Tongue (tissue), 2 donors: Measurements from ENCODE around the genes CDH6 and DROSHA.

GRCh38 chr5:28062779-28063160 is 1024.4 kb upstream of the CDH9 start:
- RAMPAGE, long total RNA: no peak

- RAMPAGE, long total RNA: no peak
Measured at GRCh38 chr5:30345982-30346434, 847.5 kb upstream of the CDH6 start.

- RAMPAGE, long total RNA: no peak
Measured at GRCh38 chr5:31133284-31133984, 60.1 kb upstream of the CDH6 start.

- RAMPAGE, long total RNA: no peak
Measured at GRCh38 chr5:31193346-31193943, at the start of gene CDH6. Gene CDH6 (plus strand): TSS chr5:31193686.

DNA sequence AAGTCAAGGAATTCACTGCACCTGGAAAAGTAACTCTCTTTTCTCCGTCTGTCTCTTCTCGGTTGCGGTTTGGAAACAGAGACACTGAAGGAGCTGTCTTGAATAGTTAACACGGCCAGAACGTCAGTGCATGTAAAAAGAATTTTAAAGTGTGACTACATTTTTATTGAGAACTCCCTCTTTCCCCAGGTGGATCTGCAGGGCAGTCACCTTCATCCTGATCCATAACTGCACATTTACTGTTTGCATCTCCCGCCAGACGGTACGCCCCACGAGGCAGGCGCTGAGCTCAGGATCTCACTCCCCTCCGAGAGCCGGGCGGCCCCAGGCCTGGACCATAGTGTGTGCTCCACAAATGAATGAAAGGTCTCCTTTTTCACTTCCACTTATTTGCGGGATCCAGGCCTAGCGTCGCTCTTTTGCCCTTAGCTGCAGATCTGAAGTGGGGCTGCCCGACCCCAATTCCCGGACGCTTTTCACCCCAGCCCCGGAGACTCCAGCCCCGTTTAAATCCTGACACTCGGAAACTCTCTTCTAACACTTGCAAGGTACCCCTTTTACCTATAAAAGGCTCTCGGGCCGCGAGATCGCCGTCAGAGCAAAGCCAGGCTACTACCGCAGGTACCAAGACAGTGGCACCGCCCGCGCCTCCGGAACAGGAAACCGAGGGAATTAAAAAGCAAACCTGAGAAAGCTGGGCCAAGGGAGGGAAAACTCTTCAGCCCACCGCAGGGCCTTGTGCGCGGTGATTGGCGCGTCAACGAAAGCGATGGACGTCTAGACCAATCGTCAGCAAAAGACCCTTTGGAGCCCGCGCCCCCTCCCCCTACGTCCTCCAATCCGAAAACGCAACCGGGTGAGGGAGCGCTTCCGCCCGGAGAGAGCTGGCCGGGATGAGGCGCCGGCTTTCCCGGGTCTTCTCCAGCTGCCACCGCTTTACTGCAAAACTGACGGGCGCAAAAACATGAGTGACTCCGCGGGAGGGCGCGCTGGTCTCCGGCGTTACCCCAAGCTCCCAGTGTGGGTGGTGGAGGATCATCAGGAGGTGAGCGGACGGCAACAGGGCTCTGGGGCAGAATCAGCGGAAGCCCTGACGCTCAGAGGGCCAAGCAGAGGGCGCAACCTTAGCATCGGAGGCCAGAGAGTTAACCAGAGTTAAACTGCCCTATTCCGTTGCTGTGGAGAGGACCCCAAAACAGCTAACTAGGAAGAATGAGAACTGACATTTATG is at the start of gene DROSHA:
DROSHA (minus strand) TSS at position 665 of the 1,231 bp plus-strand sequence.
- RAMPAGE, long total RNA: start-site peak on the plus strand centred at position 888 of the sequence, 8 bp wide, 24 and 17 reads in 2 replicates

DNA sequence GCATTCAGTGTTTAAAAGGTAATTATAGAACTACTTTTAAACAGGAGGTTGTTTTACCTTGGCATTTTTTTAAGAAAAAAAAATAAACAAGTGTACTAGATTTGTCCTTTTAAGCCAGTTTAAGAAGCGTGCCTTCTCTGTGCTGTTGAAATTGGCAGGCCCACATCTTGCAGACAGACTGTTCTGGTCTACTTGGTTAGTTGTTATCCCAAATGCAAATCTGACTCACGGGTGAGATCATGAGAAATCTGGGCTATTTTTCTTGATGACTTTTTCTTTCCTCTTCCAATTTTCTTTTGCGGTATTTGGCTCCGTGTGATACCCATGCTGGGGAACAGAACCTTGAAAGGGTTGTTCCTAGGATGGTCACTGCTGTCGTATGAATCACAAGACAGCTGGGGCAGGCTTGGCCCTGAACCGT is 24.5 kb downstream of the PDZD2 start:
- RAMPAGE, long total RNA: no peak

- RAMPAGE, long total RNA: no peak
Measured at GRCh38 chr5:31936605-31937117, 237.5 kb downstream of the GOLPH3 start.

DNA sequence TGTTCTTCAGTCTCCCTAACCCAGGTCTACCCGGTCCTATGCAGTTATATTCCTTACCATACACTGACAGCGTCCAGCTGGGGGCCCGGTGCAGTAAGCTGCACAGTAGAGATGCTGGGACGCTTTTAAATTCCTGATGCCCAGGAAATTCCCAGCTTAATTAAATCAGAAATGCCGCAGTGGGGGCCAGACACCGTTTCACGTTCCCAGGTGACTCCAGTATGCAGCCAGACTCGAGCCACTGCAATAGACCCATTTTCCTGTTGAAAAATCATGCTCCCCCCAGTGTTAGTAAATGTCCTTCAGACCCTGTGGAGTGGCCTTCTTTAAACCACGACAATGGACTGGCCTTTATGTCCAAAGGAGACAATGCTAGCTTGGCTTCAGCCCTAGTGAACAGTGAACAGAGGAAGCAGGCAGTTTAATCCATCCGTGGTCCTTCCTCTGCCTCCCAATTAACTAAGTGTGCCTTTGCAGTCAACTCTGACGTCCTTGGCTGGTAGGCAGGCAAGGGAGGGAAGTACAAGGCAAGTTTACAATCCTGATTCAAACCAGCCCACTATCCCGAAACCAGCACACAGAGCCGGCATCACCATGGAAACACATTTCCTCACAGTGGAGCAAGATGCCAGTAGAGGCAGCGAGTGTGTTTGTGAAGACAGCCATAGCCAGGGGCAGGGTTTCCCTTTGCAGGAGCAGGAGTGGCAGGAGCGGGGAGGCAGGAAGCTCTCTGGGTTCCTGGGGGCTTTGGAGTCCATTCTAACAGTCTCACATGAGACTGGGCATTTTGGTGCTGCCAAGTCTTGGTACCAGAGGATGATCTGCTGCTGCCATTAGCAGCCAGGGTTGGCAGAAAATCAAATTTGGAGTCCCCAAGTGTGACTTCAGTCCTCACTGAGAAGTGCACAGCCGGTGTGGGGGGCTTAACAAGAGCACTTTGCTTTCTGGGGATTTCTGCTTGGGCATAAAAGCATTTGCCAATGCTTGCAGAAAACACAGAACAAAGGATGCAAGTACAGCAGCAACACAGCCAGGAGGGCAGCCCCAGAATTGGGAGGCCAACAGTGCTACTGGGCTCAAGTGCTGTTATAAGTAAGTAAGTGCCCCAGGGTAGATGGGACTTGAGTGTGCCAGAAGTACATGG is 73.9 kb downstream of the GOLPH3 start:
- RAMPAGE, long total RNA: no peak

DNA sequence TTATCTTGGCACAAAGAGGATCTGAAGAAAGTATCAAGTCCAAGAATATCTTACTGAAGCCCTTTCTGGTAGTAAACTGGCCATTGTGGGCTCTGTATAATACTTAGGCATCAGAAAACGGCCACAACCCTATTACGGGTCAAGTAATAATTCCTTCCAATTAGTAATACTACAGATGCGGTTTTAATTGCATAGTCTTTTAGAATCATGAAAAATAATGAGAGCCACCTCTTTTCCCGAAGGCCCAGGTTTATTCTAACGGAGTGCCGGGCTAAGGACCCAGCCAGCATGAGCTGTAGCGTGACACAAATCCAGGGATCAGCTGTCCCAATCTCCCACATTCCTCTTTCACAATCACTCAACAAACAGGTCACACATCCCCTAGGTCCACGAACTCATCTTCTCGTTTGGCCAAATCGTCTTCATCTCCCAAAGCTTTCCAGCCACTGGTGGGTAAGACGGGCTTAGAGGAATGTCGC is 55.3 kb upstream of the GOLPH3 start:
- RAMPAGE, long total RNA: no peak

DNA sequence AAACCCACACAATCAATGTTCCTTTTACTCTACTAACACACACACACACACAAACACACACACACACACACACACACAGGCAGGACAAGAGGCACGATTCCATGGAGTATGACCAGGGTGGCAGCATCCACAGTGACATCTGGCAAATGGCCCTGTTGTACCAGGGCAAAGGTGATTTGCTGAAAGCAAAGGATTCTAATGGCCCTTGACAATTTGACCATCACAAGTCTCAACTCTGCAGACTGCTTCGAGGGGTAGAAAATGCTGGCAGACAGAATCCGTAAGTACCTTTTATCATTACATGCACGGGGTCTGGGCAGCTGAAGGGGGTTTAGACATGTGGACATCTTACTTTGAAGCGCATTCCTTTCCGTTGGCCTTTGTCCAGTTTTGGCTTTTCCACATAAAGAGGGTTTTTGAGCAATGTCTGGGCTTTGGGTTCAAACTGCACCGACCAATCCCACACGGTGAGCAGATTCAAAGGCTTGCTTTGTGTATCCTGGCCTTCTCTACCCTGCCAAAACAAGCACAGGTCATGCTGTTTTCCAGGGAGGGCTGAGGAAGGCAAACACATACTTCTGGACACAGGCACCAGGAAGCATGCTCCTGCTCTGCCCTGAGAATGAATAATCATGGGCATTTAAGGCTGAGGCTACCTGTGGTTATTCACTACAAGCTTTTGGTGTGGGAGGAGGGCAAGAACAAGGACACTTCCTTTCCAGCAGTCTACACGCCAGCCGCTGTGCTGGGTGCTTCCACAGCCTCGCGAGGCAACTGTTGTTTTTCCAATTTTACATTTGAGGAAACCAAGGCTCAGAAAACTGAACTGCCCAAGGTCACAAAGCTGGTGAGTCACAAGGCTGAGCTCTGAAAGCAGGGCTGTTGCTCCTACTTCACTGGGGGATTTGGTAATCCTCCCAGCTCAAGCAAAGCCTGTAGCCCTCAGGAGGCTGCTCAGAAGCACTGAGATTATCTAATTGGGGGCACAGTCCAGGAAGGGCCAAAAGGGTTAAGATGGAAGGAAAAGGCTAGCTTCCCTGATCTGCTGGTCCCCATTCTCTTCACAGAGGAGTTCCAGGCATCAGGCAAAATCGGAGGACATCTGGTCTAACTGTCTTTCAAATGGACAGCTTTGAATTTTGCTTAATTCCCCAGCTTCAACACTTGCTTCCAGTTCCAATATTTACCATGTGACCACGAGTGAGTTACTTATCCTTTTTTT is 59.7 kb upstream of the GOLPH3 start:
- RAMPAGE, long total RNA: no peak

- RAMPAGE, long total RNA: no peak
Measured at GRCh38 chr5:32241430-32242180, 67.5 kb upstream of the GOLPH3 start.

GRCh38 chr5:32331630-32332052 is 18.9 kb upstream of the MTMR12 start:
- RAMPAGE, long total RNA: no peak

GRCh38 chr5:32709590-32710317 is 1.4 kb upstream of the NPR3 start:
- RAMPAGE, long total RNA: no peak

DNA sequence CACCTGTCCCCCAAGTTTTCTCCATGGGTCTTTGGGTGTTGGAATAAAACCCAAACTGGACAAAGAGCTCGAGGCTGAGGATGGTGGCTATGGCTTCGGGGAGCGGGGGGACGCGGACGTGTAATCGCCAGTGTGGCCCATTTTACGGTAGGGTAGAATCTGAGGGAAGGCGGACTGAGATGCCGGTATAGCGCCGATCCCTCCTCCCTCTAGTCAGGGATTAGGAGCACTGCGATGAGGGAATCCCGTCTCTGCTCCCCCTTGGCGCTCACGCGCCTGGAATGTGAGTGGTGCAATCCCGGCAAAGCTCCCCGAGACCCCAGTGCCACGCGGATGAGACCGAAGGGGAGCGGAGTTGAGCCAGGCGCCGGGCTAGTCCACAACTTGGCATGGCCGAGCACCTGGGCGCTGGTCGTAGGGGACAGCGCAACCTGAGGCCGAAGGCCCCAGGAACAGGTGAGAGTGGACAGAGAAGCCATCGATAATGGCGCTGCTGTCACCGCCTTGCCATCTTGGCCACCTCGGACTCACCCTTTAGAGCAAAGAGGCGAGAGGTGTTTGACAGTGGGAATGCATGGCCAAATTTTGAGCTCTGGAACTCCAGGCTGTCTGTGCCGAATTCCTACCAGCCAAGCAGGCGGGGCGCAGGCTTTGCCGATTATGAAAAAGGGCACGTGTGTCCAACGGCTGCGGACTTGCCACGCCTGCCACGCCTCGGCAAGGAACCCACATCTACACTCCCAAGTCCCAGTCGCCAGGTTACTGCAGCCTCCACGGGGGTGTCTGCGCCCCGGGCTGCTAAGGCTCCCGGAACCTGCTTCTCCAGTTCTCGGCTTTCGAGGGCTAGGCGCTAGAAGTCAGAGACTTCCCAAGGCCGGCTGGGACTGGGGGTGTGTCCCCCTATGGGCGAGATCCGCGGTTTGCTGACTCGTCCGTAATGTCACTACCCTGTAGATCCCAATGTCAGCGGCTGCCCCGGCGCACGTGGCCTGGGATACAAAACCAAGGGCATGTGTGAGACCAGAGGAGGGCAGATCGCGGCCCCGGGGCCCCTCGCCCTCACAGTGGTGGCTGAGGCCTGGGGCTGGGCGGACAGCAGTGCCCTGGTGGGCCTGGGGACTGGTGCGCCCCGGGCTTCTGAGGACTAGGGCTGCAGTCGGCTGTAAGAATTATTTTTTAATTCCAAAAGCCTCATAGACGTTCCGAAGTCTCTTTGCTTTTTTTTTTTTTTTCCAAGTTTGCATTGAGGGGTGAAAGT is 2.6 kb downstream of the NPR3 start:
- RAMPAGE, long total RNA: no peak

GRCh38 chr5:33161857-33162251 is 278.9 kb upstream of the TARS1 start:
- RAMPAGE, long total RNA: no peak

GRCh38 chr5:33440257-33440902 is 385 bp upstream of the TARS1 start:
- RAMPAGE, long total RNA: start-site peak on the minus strand at chr5:33440608-33440640, 16 and 15 reads in 2 replicates

DNA sequence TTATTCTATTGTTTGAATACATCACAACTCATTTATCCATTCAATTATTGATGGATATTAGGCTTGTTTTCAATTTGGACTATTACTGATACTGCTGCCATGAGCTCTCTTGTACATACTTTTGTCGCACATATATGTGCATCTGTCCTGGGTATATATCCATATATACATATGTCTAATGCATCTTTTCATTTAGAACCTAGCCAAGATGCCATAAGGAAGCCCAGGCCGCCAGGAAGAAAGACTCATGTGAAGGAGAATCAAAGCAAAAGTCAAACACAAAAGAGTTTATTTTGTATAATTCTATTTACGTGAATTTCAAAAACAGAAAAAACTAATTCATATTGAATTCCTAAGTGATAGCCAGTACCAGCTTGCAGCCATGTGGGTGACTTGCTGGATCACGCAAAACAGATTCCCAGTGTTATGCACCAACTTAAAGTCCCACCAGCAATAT is 79.0 kb downstream of the ADAMTS12 start:
- RAMPAGE, long total RNA: no peak

- RAMPAGE, long total RNA: no peak
Measured at GRCh38 chr5:33890834-33891085, 1.0 kb downstream of the ADAMTS12 start.

- RAMPAGE, long total RNA: no peak
Measured at GRCh38 chr5:33989251-33989782, 4.8 kb upstream of the SLC45A2 start.

- RAMPAGE, long total RNA: no peak
Measured at GRCh38 chr5:34020685-34021222, 12.9 kb upstream of the AMACR start.